ENCODE measurements around a stretch of chr4.

- RAMPAGE, long total RNA: no peak
Measured at GRCh38 chr4:118928719-118929394, 40.2 kb downstream of the SYNPO2 start.

DNA sequence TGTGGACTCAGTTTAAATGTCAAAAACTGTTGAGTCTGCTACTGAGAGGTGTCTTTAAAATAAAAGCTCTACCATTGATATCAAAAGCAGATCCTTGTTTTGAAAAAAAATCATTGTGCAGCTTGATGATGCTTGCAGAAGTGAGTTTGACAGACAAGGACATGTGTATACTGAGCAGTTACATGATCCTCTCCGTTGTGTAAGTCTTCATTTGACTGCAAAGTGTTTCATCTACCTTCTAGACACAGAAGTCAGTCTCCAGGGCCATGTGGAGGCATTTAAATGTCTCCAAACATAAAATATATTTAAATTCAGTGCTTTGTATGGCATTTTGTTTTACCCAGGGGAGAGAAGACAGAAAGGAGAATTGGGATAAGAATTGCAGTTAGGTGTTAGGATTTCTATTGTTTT, 107.8 kb upstream of the MYOZ2 start:
- RAMPAGE, long total RNA: no peak
- RRBS: no CpG with 5 or more reads among the region's 1 CpG

DNA sequence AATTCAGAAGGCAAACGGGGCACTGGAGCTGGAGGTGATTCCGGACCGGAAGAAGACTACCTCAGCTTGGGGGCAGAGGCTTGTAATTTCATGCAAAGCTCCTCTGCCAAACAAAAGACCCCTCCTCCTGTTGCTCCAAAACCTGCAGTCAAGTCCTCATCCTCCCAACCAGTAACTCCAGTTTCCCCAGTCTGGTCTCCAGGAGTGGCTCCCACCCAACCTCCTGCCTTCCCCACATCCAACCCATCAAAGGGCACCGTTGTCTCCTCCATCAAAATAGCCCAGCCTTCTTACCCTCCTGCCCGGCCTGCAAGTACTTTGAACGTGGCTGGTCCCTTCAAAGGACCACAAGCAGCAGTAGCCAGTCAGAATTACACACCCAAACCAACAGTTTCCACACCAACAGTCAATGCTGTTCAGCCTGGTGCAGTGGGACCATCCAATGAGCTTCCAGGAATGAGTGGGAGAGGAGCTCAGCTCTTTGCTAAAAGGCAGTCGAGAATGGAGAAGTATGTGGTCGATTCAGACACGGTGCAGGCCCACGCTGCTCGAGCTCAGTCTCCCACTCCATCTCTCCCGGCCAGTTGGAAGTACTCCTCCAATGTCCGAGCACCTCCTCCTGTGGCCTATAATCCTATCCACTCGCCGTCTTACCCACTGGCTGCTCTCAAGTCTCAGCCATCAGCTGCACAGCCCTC, 104.6 kb upstream of the MYOZ2 start:
- RAMPAGE, long total RNA: no peak
- RRBS: no CpG with 5 or more reads among the region's 15 CpGs

GRCh38 chr4:119035028-119035341, 100.6 kb upstream of the MYOZ2 start:
- RAMPAGE, long total RNA: no peak
- RRBS: no CpG with 5 or more reads among the region's 4 CpGs

DNA sequence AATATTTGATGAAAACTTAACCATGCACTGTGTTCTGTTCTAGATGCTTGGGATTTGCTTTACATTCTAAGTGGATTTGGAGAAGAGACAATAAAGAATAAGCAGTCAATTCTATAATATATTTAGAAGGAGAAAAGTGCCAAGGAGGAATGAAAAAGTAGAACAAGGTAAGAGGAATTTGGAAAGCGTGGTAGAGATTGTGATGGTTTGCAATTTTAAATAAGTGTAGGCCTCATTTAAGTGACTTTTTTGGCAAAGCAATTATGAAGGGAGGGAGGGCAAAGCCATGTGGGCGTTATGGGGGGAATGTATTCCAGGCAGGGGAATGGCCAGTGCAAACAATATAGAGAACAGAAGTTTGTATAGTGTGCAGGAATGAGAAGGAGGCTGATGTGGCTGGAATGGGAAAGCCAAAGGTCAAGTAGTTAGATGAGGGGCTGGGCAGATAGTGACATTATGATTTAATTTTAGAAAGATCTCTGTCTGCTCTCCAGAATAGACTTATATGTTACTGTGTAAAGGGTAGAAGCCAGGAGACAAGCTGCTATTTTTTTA, 5.1 kb downstream of the USP53 start:
- RAMPAGE, long total RNA: no peak
- RRBS: no CpG with 5 or more reads among the region's 2 CpGs

GRCh38 chr4:119219260-119219584, 6.7 kb downstream of the USP53 start:
- RAMPAGE, long total RNA: no peak

GRCh38 chr4:119476115-119476475, 152.5 kb downstream of the PDE5A start:
- RAMPAGE, long total RNA: no peak

DNA sequence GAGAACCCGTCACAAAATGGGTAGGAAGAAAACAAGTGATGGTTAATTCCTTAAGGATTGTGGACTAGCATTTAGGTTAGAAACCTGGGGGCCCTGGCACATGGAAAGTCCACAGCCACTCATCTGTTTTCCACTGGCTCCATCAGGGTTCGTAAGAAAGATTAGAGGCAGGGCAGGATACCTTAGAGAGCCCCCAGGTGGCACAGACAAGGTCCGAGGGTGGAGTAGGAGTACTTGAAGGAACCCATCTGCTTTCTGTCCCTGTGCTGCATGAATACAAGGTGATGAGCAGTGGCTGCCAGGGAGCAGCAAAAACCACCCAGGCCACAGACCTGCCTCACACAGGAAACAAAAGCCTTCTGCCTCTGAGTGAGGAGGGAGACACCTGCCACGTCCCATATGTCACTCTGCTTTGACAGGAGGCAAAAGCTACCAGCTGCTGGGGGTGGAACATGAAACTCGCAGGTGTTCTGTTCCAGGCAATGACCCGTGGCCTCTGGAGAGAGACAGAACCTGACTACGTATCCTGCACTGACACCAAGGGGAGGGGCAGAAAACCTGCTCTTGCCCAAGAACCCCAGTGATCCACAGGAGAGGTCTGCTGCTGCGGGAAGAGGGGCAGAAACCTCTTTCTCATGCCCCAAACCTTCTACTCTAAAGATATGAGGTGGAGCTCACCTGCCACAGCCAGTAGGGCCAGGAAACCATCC, 173.1 kb downstream of the PRDM5 start:
- RAMPAGE, long total RNA: no peak
- RRBS: no CpG with 5 or more reads among the region's 8 CpGs

- RAMPAGE, long total RNA: no peak
- RRBS: 19% methylated on average over 6 of the region's 12 CpGs
Measured at GRCh38 chr4:121057115-121058103, 14.9 kb downstream of the NDNF start.

DNA sequence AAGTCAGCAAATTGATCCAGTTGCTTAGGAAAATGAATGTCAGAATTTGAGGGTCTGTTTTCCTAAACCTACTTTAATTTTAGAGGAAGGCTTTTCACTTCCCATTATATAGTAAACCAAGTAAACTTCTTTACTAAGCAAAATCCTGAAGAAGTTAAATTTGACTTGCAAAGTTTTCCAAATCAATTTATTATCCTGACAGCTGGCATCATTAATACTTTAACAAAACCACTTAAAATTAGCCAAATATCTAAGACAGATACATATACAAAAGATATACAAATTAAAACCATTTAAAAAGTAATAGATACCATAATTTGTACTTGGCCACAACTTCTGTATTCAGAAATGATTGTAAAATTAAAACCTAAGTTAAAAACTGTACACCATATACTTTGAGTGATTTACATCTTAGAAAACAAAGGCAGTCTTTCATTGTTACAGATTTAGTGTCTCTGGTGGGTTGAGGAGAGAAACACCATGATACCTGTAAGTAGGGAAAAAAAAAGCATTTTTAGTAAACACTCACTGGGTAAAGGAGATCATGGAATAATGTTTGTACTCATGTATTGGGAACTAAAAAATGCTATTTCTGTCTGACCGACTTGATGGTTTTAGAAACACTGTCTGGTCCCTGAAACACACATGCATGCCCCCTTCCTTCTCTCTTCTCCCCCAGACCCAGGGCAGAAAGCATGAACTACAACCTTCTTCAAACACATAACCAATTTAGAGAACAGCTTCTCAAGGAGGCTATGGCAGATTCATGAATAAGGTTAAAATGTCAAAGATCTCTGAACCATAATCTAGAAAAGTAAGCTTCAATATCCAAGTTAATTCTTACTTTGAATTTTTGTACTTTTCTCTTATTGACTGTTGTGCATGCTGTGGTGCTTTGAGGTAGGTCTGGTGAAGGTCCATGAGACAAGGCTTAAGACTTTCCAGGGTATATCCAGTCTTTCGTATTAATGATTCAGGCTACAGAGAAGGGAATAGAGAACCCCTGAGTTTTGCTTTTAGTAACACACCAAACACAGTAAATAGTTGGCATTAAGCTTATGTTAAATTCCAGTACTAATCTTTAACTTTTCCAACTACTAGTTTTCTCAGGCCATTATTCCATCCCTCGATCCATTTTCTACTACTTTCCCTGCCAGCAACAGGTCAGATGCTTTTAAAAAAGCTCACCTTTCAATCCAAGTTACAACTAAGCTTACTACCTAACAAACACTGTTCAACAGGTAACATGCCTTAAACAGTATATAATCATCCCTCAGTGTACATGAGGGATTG, 6.0 kb downstream of the CCNA2 start:
- RAMPAGE, long total RNA: no peak
- RRBS: no CpG with 5 or more reads among the region's 3 CpGs

GRCh38 chr4:122002763-122003314, 51.0 kb upstream of the TRPC3 start:
- RAMPAGE, long total RNA: no peak

GRCh38 chr4:122155586-122156277, 3.6 kb downstream of the BLTP1 start:
- RAMPAGE, long total RNA: no peak
- RRBS: no CpG with 5 or more reads among the region's 4 CpGs

DNA sequence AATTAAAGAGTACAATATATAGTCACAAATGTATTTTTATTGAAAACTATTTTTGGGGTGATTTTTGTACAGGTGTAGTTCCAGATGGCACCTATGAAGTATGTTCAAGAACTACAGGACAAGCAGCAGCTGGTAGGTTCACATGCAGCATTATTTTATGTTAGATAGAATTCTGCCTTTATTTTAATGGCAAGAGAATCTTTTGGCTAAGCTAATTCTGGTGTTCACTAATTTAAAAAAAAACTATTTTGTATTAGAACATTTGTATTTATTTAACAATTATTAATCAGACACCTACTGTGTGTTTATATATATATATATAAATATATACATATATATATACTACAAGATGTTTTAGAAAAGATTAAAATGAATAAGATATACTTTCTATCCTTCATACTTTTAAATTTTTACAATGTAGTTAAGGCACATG, 65.2 kb upstream of the ADAD1 start:
- RAMPAGE, long total RNA: no peak

GRCh38 chr4:122782995-122783776, 43.4 kb upstream of the FGF2 start:
- RAMPAGE, long total RNA: no peak
- RRBS: no CpG with 5 or more reads among the region's 12 CpGs

DNA sequence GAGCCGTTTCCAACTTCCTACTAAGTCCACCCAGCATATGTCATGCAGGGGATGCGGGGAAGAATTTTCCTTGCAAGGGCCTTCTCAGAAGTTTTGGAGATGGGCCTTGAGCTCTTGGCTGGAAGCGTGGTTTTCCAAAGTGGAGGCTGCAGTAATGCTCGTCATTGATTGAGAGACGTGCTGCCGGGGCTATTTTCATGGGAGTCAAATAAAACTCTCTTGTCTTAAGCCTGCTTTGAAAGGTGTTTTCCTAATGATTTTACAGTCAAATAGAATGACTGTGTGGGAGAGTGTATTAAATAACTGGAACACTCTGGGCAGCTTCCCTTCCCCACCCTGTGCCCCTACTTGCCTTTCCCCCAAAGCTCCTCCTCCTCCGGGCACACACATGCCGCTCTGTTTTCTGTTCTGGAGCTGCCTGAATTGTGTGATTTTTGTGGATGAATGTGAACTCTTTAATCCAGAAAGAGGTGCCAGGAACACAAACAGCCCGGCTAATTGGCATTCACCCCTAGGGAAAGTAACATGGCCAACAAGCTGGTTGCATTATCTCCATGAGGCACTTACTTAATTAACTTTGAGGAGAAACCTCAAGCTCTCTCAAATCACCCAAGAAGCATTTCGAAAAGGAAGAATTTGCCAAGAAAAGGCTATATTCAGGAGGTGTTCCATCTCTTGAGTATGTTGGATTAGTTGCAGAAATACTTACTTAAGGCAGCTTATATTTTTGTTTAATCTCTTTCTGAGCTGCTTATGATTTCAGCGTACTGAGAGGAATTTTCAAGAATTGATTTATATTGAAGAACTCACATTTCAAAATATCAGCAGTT, 28.2 kb downstream of the FGF2 start:
- RAMPAGE, long total RNA: no peak
- RRBS: 70% methylated on average over 3 of the region's 11 CpGs

DNA sequence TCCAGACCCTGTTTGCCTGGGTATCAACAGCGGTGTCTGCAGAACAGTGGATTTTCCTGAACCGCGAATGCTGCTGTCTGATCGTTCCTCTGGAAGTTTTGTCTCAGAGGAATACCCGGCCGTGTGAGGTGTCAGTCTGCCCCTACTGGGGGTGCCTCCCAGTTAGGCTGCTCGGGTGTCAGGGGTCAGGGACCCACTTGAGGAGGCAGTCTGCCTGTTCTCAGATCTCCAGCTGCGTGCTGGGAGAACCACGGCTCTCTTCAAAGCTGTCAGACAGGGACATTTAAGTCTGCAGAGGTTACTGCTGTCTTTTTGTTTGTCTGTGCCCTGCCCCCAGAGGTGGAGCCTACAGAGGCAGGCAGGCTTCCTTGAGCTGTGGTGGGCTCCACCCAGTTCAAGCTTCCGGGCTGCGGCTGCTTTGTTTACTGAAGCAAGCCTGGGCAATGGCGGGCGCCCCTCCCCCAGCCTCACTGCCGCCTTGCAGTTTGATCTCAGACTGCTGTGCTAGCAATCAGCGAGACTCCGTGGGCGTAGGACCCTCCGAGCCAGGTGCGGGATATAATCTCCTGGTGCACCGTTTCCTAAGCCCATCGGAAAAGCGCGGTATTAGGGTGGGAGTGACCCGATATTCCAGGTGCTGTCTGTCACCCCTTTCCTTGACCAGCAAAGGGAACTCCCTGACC, 22.2 kb downstream of the SPATA5 start:
- RAMPAGE, long total RNA: no peak
- RRBS: no CpG with 5 or more reads among the region's 24 CpGs

DNA sequence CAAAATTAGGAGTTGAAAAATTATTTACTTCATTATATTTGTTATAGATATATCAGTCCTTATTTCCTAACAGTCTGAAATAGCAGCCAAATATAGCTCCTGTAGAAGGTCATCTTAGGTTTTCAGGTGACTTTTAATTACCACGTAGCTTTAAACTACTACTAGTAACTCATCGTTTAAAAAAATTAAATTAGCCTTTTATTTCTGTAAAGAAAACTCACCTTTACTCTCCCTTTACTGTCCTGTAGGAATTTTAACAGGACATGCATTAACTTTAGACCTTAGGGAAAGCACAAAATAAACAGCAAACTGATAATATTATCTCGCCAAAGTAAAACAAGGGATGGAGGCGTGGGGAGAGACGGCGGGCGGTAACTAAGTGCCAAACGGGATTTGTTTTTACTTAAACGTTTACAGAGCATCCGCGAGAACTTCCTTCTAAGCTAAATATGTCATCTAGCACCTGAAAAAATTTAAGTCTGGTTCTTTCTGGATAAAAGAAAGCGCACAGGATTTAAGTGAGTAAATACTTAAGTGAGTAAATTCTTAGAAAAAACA, 108.3 kb downstream of the SPRY1 start:
- RAMPAGE, long total RNA: no peak
- RRBS: no CpG with 5 or more reads among the region's 12 CpGs

DNA sequence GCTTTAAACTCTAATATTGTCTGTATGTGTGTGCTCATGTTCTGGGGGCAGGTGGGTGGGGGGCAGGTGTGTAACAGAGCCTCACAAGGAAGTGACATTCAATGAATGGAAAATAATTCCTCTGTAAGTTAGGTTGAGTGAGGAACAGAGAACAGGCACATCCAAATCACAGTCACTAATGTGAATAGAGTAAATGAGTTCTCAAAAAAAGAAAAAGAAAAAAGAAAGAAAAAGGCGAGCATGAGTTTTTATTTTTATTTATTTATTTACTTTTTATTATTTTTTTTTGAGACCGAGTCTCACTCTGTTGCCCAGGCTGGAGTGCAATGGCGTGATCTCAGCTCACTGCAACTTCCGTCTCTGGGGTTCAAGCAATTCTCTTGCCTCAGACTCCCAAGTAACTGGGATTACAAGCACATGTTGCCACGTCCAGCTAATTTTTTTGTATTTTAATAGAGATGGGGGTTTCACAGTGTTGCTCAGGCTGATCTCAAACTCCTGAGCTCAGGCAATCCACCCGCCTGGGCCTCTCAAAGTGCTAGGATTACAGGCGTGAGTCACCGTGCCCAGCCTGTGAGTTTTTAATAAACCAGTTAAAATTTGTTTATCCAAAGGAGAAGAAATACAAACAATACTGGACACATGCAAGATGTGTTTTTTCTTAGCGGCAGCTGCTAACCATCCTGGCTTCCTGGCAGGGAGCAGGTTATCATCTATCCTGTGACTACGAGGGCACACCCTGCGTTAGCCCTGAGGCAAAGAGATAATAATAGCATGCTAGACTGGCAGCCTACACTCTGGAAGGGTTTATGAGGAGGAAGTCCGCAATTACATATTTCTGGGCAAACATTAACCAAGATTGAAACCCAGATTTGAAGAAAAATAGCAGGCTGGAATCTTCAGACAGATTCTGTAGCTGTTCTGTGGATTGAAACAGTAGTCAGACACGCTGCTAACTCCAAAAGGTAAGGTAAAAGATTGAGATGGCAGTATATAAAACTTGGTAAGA, 191.3 kb downstream of the SPRY1 start:
- RAMPAGE, long total RNA: no peak
- RRBS: no CpG with 5 or more reads among the region's 13 CpGs

DNA sequence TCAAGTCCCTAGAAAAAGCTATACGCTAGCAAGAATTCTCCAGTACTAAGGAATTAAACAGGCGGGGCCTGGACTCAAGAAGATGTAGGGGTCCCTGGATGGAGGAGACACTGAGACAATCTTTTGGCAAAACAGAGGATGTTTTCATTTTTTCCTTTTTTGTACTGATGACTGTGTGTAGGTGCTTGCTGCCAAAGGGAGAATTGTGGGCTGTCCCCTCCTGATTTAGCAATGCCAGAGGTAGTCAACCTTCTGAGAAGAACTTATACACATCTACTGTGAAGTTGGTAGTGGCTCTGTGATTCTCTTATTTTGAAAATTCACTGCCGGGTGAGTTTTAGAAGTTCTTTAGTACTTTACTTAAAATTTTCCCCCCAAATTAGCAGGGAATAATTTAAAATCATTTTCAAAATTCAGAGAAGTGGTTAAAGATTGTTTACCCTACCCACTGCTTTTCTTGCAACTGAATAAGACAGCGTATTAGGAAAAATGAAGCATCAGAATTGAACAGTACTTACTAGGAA, 391.2 kb downstream of the SPRY1 start:
- RAMPAGE, long total RNA: no peak
- RRBS: no CpG with 5 or more reads among the region's 4 CpGs

DNA sequence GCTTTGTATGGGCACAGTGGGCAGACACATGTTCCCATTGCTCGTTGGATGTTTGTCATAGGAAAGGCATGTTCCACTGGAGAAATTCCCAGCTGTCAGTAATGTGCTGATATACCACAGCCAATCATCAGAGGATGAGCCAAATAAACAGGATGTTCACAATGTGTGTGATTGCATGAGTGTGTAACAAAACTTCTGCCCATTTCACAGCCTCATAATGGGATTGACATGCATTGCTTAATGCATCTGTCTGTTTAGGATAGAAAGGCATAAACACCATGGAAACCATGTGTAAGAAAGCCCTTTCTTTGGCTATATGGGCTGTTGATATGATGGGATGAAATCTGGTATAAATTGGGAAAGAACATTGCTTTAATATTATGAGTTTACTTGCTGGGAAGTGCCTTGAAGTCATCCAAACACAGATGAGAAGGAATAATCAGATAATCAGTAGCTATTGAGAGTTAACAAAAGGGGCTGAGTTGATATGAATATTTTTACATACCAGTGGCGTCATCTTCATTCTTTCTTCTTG, 436.2 kb downstream of the SPRY1 start:
- RAMPAGE, long total RNA: no peak
- RRBS: no CpG with 5 or more reads among the region's 2 CpGs

Measured in hepatocyte (in vitro differentiated cells and primary cell).